RPMI7951 (cell line): ENCODE data around the gene GLYAT.

DNA sequence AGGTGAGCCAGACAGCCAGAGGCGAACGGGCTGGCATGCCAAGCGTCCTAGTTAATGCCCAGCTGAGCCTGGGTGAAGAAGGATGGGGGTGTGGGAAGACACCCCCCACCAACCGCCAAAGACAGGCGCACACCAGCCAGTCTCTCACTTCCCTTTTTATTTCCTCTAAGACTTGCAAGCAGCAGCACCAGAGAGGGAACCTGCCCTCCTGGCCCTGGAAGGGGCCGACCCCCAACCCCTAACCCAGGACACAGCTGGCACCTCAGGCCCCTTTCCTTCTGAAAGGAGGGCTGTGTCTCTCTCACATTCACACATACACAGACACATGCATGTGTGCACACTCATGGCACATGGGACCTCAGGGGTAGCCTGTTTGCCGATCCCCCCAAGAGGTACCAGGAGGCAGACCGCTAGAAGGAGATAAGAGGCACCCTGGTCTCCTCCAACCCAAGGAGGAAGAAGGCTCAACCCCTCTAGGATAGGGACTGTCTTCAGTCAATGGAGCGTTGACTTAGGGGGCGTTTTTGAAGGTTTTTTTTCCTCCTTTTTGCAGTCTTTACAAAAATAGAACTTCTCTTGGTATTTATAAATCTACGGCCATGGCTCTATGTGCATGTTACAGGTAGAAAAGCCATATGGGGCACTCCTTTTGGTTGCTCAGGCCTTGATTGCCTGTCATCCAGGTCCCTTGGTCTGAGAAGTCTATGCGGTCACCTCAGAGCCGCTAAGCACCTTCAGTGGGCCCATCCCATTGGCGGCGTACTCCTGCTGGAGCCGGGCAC is 24.3 kb downstream of the RTN4RL2 start:
- RAMPAGE, long total RNA, result no peak

- RAMPAGE, long total RNA, result no peak
Observed at GRCh38 chr11:57491515-57492159, 23.9 kb downstream of the SLC43A1 start.

DNA sequence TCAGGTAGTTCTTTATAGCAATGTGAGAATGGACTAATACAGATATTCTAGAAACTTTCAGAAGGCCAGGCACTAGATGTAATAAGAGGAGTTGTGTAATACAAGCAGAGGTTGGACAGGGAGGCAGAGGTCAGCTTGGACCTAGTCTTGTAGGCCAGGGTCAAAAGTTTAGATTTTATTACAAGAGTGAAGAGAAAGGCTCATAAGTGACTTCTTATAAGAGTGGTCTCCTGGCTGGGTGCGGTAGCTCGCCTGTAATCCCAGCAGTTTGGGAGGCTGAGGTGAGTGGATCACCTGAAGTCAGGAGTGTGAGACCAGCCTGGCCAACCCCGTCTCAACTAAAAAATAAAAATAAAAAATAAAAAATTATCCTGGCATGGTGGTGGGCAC is 9.1 kb upstream of the SERPING1 start:
- RAMPAGE, long total RNA, result no peak

- RAMPAGE, long total RNA, result no peak
Observed at GRCh38 chr11:57615298-57615740, 17.8 kb downstream of the SERPING1 start.

DNA sequence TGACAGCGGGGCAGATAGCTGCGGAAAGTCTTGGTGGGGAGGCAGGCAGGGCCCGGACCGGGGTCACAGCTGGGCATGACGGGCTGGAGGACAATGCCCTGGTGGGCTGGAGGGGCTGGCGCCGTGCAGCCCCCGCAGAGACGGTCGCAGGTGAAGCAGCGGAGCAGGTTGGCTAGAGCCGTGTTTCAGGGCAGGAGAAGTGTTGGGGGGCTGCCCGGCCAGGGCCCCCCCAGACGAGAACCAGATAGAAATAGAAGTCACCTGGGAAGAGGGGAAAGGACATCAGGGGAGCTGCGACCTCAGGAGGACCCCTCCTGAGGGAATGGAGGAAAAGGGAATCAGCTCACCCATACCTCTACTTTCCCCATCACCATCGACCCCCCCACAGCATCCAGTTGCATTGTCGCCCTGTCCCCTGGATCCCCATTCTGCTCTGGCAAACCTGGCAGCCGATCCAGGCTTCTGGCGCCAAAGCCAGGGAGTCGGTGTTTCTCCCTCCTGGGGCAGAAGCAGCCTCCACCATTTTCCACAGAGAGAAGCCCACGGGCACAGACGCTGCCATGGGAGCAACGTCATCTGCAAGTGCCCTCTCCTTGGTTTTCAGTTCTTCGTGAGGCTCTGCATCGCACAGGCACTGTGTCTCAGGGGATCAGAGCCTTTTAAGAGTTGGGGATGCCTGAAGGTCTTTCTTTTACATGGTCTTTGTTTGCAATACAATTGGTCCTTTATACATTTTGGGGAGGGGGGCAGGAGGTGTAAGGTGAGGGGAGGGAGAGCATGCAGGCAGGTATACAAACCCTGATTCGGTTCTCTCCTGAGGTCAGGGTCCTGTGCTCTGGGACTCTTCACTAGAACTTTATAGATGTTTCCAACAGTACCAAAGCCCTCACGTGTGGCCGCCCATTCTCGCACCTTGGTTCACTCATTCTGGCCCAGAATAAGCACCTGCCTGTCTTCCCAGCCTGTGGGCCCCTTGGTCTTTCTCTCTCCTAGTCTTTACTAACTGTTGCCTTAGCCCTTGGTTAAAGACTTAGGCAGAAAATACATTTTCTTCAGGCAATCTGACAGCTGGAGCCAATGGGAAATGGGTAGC is 2.3 kb downstream of the YPEL4 start:
- RAMPAGE, long total RNA, result no peak

DNA sequence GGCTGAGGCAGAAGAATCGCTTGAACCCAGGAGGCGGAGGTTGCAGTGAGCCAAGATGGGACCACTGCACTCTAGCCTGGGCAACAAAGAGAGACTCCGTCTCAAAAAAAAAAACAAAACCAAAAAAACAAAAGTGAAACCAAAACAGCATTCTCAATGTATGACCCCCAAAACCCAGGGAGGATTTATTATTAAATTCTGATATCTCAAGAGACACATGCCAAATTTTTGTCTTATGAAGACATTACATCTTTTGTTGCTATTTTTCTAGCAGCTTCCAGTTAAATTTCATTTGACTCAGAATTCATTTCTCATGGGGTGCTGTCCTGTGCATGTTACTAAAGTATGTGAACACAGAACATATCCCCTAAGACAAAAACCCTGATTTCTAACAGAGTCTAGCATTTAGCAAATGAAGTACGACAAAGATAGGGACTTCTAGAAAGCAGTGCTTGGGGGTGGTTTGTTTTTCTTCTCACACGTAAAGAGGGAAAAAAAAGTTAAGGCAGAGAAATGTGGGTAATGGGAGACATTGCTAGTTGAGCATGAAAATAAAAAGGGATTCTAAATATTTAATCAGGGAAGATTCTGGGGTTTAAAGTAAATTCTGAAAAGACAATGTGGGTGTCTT is 3.1 kb upstream of the YPEL4 start:
- RAMPAGE, long total RNA, result no peak

DNA sequence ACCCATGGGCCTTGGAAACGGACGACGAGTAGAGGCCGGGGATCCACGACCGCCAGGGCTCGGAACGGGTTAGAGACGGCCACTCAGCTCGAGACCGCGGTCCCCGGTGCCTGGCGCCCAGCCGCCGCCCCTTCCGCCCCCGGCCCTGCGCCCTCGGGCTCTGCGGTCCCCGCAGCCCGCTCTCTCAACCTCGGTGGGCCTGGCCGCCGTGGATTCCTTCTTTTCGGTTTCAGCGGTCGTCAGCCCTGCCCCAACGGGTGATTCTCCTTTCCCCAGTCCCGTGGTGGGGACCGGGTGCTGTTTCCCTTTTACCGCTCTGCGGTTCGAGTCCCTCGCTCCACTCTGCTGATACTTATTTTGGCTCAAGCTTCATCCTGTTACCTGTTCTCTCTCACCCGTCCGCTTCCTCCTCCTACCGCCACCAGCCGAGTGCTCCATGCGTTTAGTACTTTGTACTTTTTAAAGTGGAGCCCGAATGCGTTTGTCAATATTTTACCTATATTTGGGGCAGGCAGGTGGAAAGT is 488 bp downstream of the ZDHHC5 start:
- RAMPAGE, long total RNA, result no peak

GRCh38 chr11:57682849-57683457 is 15.0 kb downstream of the ZDHHC5 start:
- RAMPAGE, long total RNA, result no peak

DNA sequence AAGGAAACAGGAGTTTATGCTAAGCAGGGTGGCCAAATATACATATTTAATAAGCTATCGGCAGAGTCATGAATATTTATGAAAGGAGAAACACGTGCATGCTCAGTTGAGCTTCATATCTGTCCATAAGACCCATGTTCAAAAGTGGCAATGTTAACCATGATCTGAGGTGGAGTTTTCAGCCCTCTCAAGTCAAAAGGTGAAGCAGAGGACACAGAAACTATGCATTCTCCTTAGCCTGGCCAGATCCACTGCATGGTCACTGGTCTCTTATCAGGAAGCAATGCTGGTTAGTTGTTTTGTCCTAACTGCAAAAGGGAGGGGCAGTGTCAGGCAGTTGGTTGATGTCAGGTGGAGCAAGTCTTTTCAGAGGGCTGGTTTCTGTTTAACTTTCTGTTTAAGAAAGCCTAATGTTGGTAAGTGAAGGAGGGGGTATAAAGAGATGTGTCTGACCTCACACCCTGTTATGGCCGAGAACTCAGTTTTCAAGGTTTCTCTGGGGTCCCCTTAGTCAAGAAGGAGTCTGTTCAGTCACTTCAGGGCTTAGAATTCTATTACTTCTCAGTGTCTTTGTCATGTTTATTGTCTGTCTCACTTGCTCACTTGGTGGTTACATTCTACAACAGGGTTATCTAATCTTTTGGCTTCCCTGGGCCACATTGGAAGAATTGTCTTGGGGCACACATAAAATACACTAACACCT is 5.5 kb upstream of the SELENOH start:
- RAMPAGE, long total RNA, result no peak

DNA sequence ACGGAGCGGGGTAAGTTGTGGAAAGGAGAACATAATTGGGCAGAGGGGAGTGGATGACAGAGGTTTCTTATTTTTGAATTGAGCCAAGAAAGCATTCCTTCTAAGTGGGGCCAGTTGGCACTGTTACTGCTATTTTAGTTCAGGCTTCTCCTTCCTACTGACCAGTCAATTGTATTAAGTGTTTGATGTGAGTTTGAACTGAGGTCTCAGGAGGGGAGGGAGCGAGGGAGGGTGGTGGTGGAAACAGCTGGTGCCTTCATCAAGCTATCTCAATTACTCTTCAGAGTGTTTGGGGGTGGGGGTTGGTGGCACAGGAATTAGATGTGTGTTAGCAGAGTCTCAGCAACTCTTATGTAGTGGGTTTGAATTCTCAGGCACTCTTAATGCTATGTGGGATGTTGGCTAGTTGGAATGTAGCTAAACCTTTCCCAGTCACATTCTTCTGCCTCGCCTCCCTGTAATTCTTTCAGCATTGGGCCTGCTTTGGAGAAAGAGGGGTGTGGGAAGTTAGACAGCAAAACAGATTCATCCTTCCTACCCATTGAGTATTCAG is 14.5 kb downstream of the CTNND1 start:
- RAMPAGE, long total RNA, result no peak

GRCh38 chr11:57788073-57789041 is 26.8 kb downstream of the CTNND1 start:
- RAMPAGE, long total RNA, result no peak

GRCh38 chr11:58024100-58024663 is 501 bp downstream of the OR9Q1 start:
- RAMPAGE, long total RNA, result no peak

DNA sequence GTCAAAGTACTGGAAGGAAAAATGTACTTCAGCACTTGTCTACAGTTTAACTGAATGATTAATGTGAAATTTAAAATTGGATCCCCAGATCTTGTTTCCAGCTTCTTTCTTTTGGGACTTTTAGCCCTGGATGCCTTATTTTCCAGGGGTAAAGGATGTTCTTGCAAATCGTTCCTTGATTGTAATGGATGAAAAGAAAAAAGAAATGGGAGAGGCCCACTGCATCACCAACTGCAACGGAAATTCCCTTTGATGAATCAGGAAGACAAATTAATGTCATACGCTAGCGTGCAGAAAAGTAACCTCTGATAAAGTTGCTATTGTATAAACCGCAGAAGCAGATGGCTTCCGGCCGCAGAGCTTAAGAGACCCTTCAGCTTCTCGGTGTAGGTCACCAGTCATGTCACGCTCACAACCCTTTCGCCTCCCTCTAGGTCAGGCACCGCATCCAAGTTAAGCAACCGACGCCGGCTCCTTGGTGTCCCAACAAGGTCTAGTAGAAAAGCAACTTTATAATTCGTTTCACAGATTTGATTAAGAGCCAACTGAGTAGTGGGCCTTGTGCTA is 1.4 kb upstream of the ZFP91 start:
- RAMPAGE, long total RNA, result no peak

GRCh38 chr11:58579326-58580582 is 891 bp downstream of the ZFP91 start:
- RAMPAGE, long total RNA, result no peak

DNA sequence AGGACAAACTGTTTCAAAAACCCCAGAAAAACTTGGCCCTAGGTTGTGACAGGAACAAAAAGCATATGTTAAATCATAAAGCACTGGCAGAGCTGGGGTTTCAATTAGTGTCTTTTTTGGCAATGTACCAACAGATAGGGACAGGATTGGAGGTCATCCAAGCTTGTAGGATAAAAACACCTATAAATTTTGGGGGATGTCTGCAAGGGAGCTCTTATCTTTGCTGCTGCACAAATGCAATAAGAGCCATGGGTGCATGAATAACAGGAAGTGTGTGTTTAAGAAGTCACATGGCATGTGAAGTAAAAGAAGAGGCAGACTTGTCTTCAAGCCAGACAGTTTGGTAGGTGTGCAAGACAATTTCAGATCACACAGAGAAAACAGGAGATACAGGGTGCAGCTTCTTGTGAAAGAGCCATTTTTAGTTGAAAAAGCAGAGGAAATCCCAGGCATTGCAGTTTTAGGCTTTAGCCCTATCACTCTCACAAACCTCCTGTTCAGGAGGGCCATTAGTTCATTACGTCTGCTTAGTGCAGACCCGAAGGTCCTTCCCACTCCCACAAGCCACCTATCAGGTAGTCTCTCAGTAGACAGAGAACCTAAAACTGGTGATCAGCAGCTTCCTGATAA is 4.6 kb downstream of the GLYAT start:
- RAMPAGE, long total RNA, result no peak

GRCh38 chr11:58731784-58732288 is at the start of gene GLYAT:
Gene GLYAT (minus strand): TSS chr11:58731943.
- RAMPAGE, long total RNA, result no peak

GRCh38 chr11:58734892-58735663 is 3.3 kb upstream of the GLYAT start:
- RAMPAGE, long total RNA, result no peak

DNA sequence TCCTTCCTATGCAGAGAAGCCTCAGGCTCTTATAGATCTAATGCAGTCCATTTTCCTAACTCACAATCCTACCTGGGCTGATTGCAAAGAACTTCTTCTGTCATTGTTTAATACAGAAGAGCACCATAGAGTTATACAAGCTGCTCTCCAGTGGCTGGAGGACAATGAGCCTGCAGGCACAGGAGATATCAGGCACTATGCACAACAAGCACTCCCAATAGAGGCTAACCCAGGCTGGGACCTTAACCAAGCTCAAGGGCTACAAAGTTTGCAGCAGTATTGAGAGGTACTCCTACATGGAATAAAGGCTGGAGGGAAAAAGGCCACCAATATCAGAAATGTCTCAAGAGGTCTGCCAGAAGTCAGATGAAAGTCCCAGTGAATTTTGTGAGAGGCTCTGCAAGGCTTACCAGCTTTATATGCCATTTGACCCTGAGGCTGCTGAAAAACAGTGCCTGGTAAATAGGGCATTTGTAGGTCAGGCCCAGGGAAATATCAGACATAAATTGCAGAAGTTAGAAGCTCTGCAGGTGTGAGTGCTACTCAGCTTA is 40.2 kb upstream of the GLYAT start:
- RAMPAGE, long total RNA, result no peak

- RAMPAGE, long total RNA, result no peak
Observed at GRCh38 chr11:59012541-59013458, 73.3 kb upstream of the GLYATL1B start.

DNA sequence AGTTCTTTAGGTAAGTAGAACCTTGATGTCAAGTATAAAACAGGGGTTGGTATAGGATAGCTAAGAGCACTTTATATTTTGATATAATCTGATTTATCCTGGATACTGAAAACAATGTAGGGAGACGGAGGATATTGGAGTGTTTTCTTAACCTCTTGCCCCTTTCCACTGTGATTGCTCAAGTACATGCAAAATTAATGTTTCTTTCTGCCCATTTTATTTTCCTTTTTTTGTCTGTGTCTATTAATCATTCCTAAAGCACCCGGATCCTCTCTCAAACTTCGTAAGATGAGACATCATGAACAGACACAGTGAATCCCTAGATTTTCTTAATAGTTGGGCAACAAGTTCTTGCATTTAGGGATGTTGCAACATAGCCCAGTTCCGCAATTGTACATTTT is 2.8 kb downstream of the FAM111A start:
- RAMPAGE, long total RNA, result no peak